Amniotic epithelial cell (primary cell): ENCODE measurements around a stretch of chr14.

GRCh38 chr14:68843148-68844394 is 50.7 kb upstream of the ZFP36L1 start:
- RRBS, result no CpG with 5 or more reads among the region's 24 CpGs

DNA sequence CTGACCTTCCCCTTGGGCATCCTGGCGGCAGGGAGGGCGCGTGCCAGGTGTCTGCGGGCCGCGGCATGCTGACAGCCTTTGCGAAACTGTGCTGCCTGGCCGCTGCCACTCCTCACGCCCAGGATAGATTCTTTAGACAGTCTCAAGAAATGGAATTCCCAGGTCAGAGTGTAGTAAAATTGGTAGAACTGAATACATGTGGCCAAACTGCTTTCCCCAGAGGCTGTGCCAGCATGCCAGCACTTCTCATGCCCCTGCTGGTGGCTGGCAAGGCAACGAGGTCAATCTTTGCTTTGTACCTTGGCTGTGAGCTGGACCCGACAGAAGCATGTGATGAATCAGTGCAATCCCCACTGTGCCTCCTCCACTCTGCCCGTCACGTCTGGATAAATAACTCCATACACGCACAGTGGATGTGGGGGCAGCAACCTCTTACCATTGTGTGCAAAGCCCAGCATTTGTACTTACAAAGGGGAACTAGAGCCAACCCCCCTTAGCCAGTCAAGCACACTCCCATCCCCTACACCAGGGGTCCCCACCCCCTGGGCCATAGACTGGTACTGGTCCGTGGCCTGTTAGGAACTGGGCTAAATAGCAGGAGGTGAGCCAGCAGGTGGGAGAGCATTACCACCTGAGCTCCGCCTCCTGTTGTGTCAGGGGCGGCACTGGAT is 90.9 kb downstream of the ACTN1 start:
- RRBS, result no CpG with 5 or more reads among the region's 17 CpGs

- RRBS, result no CpG with 5 or more reads among the region's 12 CpGs
Observed at GRCh38 chr14:68976085-68976991, 2.8 kb downstream of the ACTN1 start.

GRCh38 chr14:69034844-69035315 is 55.8 kb upstream of the ACTN1 start:
- RRBS, result no CpG with 5 or more reads among the region's 4 CpGs

DNA sequence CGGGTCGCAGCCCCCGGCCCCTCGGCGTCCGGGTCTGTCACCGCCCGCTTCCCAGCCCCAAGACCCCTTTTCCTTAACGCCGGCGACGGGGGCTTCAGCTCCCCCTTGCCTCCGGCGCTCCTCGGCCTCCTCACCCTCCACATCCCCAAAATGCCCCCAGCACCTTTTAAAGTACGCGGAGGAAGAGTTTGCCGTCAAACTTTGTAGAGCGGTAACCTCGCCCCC is 756 bp downstream of the DCAF5 start:
- RRBS, result 2% methylated on average over 5 of the region's 20 CpGs

DNA sequence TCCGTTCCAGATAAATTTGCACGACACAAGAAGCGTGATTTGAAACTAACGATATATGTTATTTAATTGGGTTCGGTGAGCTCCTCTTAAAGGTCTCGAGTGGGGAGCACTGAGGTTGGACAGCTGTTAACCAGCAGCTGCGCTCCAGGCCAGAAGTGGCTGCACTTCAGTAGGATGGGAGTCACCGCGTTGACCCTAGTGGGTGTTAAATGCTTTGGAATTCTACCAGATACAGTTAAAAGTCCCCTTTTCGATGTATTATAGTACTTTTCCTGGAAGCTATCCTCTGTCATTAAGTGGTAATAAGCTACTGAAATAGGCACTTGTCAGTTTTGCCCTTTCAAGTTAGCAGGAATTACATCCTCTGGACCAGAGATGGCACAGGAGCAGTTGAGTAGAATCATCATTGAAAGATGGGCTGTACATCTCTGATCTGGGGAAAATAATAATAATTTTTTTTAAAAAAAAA is 1.1 kb upstream of the DCAF5 start:
- RRBS, result no CpG with 5 or more reads among the region's 10 CpGs

DNA sequence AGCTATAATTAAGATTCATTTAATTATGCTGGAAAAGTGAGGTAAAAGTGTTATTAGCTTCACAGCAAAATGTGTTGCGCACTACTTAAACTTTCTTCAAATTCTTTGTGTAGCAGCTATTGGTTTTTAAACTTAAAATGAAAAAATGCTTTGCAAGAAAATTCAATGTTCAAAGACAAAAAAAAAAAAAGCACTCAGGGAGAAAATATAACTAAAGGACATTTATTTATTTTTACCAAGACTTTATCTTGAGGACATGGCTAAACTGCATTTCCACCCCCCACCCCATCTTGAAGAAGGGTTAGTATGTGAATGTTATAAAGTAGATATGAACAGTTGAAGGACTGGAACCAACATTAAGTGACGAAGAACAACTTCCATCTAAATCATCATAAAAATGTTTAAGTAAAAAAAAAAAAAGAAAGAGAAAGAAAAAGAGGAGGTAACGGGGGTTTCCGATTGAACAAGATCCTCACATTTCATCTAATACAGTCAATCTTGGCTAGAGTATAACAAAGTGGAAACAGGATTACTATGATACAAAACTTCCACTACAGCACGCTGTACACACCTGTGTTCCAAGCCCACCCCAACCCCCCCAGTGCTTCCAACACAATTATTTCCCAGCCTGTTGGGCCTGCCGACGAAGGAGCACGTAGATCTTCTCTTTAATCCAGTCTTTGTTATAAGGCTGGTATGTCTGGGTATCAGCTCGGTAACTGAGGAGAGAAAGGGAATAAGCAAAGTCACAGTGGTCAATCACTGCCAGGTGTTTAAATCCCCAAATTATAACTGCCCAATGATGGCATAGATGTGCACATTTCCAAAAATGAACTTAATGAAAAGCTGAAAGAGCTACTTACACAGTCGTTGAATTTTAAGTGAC is 17.9 kb downstream of the ERH start:
- RRBS, result no CpG with 5 or more reads among the region's 10 CpGs

- RRBS, result no CpG with 5 or more reads among the region's 4 CpGs
Observed at GRCh38 chr14:69399083-69399397, 548 bp downstream of the SLC39A9 start.

DNA sequence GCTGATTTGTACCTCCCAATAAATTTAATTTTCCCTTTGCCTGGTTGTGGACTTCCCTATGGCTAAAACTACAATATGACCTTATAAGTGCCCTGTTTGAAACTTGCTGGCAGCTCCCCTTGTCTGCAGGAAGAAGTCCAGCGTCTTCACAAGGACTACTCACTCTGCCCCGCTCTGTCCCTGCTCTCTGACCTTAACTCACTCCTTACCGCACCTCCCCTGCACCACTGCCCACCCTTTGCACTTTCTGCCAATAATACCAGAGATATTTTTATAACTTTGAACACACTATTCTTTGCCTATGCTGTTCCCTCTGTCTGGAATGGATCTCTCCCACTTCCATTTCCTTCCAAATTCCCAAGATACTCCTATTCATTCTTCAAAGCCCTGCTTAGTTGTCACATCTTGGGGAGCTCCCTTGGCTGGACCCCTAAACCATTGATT is 7.4 kb downstream of the PLEKHD1 start:
- RRBS, result no CpG with 5 or more reads among the region's 3 CpGs

- RRBS, result no CpG with 5 or more reads among the region's 4 CpGs
Observed at GRCh38 chr14:69794726-69795324, 2.2 kb downstream of the SLC10A1 start.

DNA sequence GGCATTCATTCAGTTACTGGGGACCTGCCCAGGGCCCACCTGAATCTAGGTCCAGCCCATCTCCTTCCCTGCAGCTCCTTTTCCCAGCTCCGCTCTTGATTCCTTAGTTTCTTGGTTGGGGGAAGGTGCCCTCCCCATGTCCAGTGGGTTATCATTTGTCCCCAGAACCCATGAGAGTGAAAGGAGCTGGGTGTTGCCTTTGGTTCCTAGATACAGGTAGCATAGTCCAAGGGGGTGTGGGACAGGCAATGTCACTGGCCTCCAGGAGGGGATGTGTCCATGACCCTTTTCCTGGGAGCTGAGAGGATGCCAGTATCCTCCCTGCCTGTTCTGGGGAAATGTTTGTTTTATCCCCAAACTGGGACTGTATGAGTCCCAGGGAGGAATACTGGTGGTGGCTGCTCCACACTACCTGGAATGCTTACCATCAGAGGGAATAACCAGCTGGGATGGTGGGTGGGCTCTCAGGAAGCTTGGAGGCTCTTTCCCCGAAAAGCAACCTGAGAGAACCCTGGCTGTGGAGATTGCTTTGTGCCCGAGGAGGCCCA is 521 bp upstream of the SLC10A1 start:
- RRBS, result no CpG with 5 or more reads among the region's 3 CpGs

DNA sequence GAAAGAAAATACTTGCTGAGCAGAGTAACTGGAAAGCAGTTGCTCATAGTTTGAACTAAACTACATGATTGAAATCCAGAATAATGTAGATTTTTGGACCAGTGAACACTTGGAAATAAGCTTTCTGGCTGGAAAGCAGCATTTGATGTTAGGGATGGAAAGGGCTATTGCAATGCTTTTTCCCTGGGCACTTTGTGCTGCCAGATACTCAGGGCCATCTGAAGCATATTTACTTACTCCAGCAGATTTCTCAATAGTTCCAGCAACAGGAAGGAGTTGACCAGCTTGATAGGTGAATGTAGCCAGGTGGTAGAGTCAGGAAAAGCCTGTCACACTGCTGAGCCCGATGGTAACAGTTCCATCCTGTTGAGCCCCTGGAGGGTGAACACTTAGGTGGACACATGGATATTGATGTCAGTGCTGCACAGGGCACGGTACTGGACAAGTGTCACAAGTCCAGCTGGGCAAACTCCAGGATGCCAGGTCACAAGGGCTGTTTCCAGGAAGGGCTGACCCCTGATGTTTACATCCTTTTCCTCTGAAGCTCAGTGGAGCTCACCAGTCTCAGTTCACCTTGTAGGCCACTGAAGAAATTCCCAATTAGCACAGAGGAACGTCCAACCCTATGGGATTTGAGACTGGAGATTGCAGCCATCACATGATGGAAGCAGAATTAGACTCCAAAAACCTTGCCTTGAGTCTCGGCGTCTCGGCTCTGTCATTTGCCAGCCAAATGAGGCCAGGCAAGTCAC is 2.4 kb upstream of the SMOC1 start:
- RRBS, result no CpG with 5 or more reads among the region's 6 CpGs

GRCh38 chr14:69879602-69879961 is 366 bp downstream of the SMOC1 start:
- RRBS, result no CpG with 5 or more reads among the region's 23 CpGs

DNA sequence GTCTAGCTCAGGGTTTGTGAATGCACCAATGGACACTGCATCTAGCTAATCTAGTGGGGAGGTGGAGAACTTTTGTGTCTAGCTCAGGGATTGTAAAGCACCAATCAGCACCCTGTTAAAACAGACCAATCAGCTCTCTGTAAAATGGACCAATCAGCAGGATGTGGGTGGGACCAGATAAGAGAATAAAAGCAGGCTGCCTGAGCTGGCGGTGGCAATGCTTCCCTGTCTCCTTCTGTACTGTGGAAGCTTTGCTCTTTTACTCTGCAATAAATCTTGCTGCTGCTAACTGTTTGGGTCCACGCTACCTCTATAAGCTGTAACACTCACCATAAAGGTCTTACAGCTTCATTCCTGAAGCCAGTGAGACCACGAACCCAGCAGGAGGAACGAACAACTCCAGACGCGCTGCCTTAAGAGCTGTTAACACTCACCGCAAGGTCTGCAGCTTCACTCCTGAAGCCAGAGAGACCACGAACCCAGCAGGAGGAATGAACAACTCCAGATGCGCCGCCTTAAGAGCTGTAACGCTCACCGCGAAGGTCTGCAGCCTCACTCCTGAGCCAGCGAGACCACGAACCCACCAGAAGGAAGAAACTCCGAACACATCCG is 66.8 kb upstream of the SLC8A3 start:
- RRBS, result no CpG with 5 or more reads among the region's 17 CpGs

DNA sequence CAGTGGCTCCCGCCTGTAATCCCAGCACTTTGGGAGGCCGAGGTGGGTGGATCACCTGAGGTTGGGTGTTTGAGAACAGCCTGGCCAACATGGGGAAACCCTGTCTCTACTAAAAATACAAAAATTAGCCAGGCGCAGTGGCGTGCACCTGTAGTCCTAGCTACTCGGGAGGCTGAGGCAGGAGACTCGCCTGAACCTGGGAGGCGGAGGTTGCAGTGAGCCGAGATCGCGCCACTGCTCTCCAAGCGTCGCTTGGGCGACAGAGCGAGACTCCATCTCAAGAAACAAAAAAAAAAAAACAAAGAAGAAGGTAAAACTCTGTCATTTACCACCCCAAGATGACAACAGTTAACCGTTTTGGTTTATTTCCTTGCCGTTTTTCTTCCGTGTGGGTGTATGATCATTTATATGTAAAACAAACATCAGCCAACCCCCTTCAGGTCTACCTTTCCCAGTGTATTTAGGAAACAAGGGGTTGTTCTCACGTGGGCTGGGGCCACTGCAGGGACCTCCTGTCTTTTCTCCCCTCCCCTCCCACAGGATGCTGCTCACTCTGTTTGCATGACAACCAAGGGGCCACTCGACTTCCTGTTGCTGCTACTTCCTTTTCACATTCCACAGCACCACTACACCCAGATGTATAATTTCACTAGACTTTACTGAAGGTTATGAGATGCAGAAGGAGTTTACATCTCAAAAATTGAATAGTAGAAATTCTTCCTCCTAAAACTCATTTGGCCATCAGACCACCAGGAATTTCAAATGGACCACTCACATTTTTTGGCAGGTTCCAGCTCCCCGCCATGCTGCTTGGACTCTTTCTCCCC is 13.6 kb downstream of the TTC9 start:
- RRBS, result no CpG with 5 or more reads among the region's 20 CpGs

GRCh38 chr14:70663340-70664336 is 21.9 kb downstream of the TTC9 start:
- RRBS, result no CpG with 5 or more reads among the region's 7 CpGs

DNA sequence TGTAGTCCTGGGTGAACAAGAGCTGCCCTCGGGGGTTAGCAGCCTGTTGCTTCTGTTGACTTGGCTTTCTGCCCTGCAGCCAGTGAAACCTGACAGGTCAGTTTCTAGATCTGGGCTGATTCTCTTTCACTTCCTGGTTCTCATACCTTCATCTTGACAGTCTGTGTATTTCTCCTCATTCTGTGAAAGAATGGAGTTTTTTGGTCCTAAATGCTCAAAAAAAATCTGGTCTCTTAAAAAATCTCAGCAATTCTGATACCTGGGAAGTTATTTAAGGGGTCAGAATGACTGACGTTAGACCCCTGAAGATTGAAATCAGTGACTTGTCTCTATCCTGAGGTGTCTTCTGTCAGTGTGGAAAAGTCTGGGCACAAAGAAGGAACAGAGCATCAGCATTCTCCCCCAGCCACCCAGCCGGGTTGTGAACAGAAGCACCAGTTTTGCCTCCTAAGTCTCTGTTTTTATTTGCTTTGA is 23.8 kb downstream of the TTC9 start:
- RRBS, result no CpG with 5 or more reads among the region's 3 CpGs

DNA sequence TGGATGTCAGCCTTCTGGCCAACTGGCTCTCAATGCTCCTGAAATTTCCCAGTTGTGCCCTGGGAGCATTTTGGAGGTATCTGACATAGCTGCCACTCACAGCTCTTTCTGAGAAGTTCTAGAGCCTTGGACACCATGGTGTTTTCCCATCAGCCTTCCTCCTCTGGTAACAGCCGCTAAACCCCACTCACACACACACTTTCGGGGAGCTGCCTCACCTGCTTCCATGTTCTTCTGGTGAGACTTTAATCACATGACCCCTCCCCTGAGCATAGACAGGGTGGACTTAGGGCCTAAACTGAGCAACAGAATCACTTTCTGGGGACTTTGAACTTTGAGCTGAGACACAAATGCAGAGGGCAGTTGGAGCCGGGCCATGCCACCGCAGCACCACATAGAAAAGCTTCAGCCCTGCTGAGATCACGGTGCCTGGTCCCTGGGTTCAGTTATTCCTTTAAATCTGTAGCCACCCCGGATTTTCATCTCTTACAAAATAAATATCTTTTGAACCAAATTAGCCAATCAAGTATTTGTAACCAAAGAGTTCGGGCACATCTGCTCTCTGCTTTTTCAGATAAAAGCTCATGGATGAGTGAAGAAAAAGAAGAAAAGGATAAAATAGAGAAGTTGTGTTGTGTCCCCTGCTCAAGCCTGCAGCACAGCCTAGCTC is 18.4 kb upstream of the MAP3K9 start:
- RRBS, result 89% methylated on average over 2 of the region's 7 CpGs

GRCh38 chr14:70908122-70909306 is 1.3 kb downstream of the PCNX1 start:
- RRBS, result 2% methylated on average over 31 of the region's 77 CpGs